Anterior vena cava (tissue), 1 donor: ENCODE results near the genes SLBP and NAT8L.

GRCh38 chr4:1324009-1324765 is 22.8 kb upstream of the UVSSA start:
- PRO-cap: no peak

DNA sequence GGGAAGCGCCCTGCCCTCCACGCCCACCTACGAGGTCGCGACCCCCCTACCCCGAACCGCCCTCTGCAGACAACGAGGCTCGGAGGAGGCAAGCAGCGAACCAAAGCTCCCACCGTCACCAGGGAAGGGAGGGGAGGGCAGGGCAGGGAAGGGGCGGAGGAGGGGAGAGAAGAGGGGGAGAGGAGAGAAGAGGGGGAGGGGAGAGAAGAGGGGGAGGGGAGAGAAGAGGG is 105.6 kb downstream of the FAM53A start:
- PRO-cap: no peak

DNA sequence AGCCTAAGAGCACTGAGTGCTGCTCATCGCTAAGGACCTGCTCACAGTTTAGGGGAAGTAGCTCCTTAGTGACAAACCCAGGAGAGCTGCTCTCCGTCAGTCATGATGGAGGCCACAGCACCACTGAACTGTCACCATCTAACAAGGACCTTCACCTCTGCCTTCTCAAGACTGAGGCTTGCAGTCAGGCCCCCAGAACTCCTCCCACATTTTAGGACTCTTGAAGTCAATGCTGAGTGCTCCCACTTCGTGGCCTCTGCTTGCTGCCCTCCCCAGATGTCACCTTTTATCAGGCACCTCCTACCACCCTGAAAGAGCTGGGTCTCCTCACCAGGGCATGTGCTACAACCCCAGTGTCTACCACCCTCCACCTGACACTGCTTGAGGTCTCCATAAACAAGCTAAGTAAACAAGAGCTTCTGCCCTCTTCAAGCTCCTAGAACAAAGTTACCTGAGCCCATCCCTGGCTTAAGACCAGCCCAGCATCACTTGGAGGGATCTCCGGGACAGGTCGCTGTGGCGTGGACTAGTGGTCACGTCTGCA is 7.6 kb upstream of the FAM53A start:
- PRO-cap: unidirectional peak, minus-strand start at position 205 of the sequence

GRCh38 chr4:1711012-1711883 is 871 bp downstream of the SLBP start:
- PRO-cap: bidirectional peak, plus-strand start at chr4:1711754, minus-strand start at chr4:1711537

- PRO-cap: bidirectional peak, plus-strand start at chr4:1712373, minus-strand start at chr4:1712319
Measured at GRCh38 chr4:1711884-1712578, at the start of gene SLBP. SLBP (minus strand) TSS chr4:1712319.

GRCh38 chr4:1712579-1713523 is 732 bp upstream of the SLBP start:
- PRO-cap: bidirectional peak, plus-strand start at chr4:1712846, minus-strand start at chr4:1712704

DNA sequence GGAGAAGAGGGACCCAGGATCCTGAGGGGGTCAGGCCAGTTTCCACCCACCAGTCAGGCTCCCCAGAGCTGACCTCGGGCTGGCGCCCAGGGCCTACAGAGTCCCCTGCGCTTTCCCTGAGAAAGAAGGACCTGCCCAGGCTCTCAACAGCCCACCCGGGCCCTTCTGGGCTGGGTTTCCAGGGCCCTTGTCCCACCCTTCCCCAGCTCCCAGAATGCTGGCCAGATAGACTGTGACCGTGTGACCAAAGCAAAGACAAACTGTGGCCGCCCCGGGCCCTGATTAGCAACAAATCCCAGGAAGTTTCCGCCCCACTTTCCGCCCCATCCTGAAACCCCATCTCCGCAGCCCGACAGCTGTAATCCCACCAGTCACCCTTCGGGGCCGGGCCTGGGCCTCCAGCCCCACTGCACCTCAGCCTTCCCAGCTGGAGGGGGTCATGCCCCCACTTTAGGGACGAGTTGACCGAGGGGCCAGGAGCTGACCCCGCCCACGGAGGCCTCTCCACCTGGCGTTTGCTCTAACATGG is 33.7 kb upstream of the FGFR3 start:
- PRO-cap: no peak

GRCh38 chr4:1793403-1794379 is 598 bp downstream of the FGFR3 start:
- PRO-cap: no peak

GRCh38 chr4:1799144-1799969 is 6.3 kb downstream of the FGFR3 start:
- PRO-cap: no peak

- PRO-cap: no peak
Measured at GRCh38 chr4:1804691-1805123, 11.6 kb downstream of the FGFR3 start.

DNA sequence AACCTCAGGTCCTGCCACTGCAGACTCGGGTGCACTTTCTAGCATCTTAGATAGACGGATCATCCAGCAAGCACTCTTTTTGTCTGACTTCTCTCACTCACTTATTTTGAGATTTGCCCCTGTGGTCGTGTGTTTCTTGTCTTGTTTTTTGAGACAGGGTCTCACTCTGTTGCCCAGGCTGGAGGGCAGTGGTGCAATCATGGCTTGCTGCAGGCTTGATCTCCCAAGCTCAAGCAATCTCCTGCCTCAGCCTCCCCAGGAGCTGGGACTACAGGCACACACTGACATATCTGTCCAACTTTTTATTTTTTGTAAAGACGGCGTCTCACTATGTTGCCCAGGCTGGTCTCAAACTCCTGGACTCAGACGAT is 26.7 kb downstream of the FGFR3 start:
- PRO-cap: no peak

DNA sequence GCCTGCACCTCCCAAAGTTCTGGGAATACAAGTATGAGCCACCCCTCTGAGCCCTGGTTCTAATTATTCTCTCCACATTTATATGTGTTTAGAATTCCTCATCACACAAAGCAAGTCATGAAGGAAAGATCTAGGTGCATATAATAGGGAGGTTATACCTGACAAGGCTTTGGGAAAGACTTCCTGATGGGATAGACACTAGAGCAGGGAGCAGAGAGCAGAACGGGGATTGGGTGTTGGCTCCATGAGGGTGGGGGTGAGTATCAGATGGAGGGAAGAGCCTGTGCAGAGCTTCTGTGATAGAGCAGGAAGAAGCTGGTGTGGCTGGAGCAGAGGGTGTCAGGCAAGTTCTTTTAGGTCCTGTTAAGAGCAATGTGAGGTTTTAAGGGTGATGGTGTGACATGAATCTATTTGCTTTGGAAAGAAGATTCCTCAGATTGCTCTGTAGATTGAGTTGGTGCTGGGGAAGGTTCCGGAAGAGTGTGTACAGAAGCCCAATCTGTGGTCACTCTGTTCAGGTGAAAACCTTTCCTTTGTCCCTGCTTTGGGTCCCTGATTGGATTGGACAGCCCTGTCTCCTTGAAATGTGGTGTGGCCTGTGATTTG is 10.6 kb downstream of the NSD2 start:
- PRO-cap: no peak

- PRO-cap: no peak
Measured at GRCh38 chr4:1900509-1901594, 29.7 kb downstream of the NSD2 start.

GRCh38 chr4:1916693-1917254 is 45.6 kb downstream of the NSD2 start:
- PRO-cap: no peak

GRCh38 chr4:1979212-1980334 is 29.2 kb downstream of the NELFA start:
- PRO-cap: no peak

- PRO-cap: no peak
Measured at GRCh38 chr4:2058271-2059390, at the start of gene NAT8L. NAT8L (plus strand) TSS chr4:2059327.

DNA sequence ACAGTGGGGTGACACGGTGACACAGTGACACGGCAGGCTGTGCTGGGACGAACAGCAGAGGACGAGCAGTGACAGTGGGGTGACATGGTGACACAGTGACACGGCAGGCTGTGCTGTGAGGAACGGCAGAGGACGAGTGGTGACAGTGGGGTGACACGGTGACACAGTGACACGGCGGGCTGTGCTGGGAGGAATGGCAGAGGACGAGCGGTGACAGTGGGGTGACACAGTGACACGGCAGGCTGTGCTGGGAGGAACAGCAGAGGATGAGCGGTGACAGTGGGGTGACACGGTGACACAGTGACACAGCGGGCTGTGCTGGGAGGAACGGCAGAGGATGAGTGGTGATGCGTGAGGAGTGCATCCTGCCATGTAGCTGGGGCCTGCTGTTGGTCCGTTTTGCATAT is 36.0 kb upstream of the MXD4 start:
- PRO-cap: no peak

- PRO-cap: no peak
Measured at GRCh38 chr4:2333233-2333618, 71.3 kb upstream of the MXD4 start.

GRCh38 chr4:2353617-2354083 is 64.8 kb downstream of the ZFYVE28 start:
- PRO-cap: no peak

DNA sequence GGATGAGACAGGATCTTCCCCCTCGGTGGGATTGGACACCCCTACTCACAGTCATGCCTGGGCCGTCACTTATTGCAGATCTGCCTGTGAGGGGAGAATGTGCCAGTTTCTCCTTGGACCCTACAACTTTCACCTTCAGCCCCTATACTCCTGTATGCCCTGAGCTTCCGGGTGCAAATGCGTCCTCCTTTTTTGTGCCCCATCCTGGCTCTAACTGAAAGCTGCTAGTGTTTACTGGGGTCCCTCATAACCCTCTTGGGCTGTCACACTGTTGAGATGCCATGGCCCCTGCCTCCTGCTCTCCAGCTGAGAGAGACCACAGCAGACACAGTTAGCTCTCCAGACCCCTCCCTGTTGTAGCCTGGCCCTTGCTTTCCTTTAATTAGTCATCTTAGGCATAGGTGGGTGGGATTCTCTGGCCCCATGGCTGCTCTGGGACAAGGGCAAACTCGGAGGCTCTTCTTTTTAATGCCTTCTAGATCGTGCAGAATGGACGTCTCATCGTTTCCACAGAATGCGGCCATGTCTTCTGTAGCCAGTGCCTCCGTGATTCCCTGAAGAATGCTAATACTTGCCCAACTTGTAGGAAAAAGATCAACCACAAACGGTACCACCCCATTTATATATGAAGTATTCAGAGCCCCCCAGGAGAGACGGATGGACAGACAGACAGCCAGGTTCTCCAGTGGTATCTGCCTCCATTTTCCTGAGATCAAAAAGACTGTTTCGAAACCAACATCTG is 23.1 kb upstream of the FAM193A start:
- PRO-cap: no peak